ENCODE data around the genes SLC43A2 and SERPINF1.

DNA sequence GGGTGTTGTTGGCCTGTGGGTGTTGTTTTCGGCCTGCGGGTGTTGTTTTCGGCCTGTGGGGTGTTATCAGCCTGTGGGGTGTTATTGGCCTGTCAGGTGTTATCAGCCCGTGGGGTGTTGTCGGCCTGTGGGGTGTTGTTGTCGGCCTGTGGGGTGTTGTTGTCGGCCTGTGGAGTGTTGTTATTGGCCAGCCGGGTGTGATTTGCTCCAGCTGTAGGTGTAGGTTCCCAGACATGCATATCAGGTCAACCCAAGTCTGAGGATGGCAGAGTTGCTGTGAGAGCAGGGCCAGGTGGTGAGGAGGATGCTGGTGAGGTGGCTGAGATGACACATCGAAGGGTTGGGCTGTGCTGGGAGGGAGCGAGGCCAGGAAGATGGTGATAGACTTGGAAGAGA is 7.2 kb downstream of the TRARG1 start:
- RRBS: no CpG with 5 or more reads among the region's 10 CpGs

DNA sequence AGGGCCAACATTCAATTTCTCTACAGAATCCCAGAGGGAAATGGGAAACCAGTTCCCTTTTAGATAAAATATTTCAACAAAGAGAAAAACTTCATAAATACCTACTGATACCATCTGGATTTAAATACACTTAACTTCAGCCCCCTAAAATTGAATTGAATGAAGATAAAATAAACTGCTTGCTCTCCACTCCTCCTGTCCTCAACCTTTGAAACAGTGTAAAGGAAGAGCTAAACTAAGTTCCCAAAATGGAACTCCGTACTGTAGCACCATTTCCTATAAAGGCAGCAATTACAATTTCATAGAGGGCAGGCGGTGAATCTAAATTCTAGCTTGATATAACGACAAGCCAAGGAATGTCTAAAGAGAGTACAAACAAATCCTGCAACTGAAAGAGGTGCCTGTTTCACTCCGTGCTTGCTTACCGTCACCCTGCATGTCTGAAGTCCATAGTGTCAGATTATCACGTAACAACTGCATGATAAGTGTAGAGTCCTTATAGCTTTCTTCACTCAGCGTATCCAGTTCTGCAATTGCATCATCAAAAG is 46.2 kb downstream of the YWHAE start:
- RRBS: no CpG with 5 or more reads among the region's 7 CpGs

DNA sequence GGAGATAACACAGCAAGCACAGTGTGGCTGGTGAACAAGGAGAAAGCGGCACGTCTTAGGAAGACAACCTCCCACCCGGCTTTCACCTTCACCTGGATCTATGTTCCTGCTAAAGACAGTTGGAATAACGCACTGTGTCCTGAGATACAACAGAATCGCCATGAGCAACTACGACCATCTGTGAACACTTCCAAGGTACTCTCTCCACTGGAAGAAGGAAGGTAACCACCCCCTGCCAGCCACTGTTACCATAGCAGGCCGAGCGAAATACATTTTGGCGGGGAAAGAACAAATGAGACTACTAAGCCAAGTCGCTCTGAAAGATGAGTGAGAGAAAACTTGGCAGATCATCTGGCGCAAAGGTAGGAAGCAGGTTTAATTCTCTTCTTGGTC is 9.9 kb downstream of the CRK start:
- RRBS: no CpG with 5 or more reads among the region's 11 CpGs

DNA sequence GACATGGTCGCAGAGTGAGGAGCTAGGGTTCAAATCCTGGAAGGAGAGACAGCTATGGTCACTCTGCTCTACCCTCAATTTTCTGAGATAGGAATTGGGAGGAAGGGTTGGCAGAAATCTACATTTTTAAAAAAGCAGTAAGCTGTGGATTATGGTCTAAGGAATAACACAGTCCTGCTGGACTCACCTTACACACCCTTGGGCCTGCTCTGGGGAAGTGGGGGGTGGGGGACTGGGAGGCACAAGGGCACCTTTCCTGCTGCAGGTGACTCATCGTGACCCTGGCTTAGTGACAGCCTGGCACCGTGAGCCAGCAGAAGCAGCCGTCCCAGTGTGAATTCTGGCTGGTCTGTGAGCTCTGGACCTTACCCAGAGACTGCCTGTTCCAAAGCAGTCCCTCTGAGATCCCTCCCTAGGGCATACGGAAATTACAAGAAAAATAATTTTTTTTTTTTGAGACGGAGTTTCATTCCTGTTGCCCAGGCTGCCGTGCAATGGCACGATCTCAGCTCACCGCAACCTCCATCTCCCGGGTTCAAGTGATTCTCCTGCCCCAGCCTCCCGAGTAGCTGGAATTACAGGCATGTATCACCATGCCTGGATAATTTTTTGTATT is 4.2 kb upstream of the CRK start:
- RRBS: no CpG with 5 or more reads among the region's 11 CpGs

GRCh38 chr17:1491472-1492495 is 702 bp downstream of the MYO1C start:
- RRBS: 14% methylated on average over 55 of the region's 104 CpGs

DNA sequence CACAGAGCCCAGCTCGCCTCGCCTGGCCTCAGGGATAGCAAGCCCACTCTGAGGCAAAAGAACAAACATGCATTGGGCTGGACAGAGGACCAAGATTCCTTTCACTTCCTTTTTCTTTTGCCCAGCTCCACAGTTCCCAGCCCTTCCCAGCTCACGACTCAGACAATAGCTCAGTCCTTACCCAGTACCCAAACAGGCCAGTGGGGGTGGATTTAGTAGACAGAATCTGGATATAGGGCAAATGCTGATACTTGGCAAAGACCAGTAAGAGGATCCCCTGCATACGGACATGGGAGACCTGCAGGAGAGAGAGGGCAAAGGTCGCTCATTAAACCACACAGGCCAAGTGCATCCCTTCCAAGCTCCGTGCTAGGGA is 6.9 kb downstream of the INPP5K start:
- RRBS: no CpG with 5 or more reads among the region's 6 CpGs

DNA sequence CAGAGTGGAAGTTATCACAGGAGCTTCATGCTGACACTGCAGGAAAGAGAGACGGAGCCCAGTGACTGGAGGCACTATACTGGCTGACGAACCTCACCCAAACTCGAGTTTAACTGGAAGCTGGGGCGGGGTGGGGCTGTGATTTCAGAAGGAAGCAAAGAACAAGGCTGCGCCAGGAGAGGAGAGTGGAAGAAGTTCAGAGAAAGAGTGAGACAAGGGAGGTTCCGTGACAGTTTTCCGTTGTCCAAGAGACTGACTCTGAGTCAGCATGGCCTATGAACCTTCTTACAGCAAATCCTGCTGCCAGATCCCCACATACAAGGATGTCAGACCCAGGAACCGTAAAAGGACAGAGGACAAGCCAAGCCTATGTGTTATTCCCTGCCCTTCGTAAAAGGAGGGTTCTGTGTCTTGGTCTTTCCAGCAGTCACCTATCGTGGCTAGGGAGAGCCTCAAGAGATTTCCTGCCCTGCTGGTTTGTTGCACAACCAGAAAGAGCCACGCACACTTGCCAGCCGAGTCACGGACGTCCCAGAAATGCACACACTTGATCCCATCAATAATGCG is 5.1 kb downstream of the PITPNA start:
- RRBS: no CpG with 5 or more reads among the region's 15 CpGs

- RRBS: 31% methylated on average over 14 of the region's 48 CpGs
These were observed 12.7 kb upstream of the PITPNA start for GRCh38 chr17:1575074-1575851.

GRCh38 chr17:1589922-1591116 is 27.7 kb upstream of the PITPNA start:
- RRBS: no CpG with 5 or more reads among the region's 39 CpGs

DNA sequence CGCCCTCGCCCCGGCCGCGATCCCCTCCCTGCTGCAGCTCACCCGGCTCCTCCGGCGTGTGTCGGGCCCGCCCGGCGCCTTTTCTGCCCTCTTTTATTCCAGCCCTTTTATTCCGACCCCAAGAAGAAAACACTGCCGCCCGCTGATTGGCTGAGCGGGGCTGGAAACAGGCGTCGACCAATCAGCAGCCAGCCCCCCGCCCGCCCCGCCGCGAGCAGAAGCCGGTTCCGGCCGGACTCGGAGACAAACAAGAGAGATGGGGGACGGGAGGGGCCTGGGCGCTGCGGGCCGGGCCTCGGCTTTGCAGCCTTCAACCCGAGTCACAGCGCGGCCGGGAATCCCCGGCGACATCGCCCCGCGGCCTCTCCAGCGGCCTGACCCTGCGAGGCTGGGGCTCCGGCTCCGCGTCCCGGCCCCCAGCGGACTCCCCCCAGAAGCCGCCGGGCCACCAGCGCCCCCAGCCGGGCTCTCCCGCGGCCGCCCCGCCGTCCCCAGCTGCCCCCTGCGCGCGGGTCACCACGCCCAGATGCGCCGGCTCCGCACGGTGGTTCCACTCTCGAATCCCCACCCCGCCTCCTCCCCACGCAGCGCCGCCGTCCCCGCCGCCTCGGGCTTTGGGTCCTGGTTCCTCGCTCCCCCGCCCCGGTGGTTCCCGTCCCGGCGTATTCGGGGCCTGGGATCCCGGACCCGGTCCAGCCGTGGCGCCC is at the start of gene SLC43A2:
TSS of gene SLC43A2 (minus strand) at position 83 of the 707 bp plus-strand sequence.
- RRBS: 3% methylated on average over 37 of the region's 85 CpGs

GRCh38 chr17:1634547-1635497 is 6.2 kb upstream of the SLC43A2 start:
- RRBS: 91% methylated on average over 7 of the region's 40 CpGs

DNA sequence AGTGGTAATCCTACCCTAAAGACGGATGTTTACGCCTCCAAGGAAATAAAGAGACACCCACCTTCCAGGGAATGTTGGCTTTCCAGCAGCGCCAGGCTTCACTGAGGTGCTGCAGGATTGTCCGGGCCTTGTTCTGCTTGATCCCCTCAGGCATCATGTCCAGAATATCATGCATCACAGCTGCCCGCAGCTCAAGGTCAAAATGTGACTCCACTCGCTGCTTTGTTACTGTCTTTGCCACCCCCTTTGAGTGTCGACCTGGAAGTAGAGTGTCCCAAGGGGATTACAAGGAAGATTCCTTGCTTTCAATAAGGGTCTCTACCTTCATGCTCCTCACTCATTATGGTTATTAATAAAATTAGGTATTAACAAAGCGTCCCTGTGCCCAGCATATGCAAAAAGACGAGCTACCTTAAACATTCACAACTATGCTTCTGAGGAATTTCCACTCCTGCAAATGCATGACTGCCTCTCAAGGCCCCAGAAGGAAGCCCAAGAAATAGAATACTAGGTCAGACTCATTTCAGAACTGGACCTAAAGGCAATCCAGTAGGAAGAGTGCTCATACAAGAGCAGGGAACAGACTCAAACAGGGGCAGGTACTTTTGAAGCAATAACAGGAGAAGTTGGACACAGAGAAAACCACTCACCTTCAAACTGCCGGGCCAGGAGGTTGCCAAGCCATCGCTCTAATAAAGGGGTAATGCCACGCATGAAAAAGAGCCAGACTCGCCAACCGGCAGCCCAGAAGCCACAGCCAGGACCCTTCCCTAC is 7.6 kb downstream of the PRPF8 start:
- RRBS: over 99% methylated on average over 5 of the region's 14 CpGs

DNA sequence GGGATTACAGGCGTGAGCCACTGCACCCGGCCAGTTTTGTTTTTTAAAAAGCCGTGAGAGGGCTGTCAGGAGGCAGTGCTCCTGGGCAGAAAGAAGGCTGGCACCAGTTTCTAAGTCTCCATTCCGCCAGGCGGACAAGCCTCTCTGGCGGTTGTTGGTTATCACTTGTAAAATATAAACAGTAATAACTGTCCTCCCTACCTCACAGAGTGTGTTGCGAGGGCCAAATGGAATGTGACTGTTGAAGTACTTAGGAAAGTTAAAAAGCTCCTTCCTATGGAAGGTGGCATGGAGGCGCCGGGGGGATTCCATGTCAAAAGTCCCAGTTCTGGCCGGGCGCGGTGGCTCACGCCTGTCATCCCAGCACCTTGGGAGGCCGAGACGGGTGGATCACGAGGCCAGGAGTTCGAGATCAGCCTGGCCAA is 739 bp upstream of the WDR81 start:
- RRBS: no CpG with 5 or more reads among the region's 17 CpGs

GRCh38 chr17:1730669-1731370 is 6.3 kb downstream of the WDR81 start:
- RRBS: 62% methylated on average over 7 of the region's 34 CpGs

- RRBS: no CpG with 5 or more reads among the region's 17 CpGs
These were observed 8.3 kb downstream of the WDR81 start for GRCh38 chr17:1732722-1733384.

GRCh38 chr17:1761605-1762175 is at the start of gene SERPINF1:
Gene SERPINF1, plus strand, starts transcription at chr17:1762060.
- RRBS: no CpG with 5 or more reads among the region's 17 CpGs

- RRBS: no CpG with 5 or more reads among the region's 13 CpGs
These were observed 64.8 kb downstream of the RTN4RL1 start for GRCh38 chr17:1960295-1960803.

- RRBS: no CpG with 5 or more reads among the region's 8 CpGs
These were observed 29.7 kb downstream of the RTN4RL1 start for GRCh38 chr17:1995423-1995760.

DNA sequence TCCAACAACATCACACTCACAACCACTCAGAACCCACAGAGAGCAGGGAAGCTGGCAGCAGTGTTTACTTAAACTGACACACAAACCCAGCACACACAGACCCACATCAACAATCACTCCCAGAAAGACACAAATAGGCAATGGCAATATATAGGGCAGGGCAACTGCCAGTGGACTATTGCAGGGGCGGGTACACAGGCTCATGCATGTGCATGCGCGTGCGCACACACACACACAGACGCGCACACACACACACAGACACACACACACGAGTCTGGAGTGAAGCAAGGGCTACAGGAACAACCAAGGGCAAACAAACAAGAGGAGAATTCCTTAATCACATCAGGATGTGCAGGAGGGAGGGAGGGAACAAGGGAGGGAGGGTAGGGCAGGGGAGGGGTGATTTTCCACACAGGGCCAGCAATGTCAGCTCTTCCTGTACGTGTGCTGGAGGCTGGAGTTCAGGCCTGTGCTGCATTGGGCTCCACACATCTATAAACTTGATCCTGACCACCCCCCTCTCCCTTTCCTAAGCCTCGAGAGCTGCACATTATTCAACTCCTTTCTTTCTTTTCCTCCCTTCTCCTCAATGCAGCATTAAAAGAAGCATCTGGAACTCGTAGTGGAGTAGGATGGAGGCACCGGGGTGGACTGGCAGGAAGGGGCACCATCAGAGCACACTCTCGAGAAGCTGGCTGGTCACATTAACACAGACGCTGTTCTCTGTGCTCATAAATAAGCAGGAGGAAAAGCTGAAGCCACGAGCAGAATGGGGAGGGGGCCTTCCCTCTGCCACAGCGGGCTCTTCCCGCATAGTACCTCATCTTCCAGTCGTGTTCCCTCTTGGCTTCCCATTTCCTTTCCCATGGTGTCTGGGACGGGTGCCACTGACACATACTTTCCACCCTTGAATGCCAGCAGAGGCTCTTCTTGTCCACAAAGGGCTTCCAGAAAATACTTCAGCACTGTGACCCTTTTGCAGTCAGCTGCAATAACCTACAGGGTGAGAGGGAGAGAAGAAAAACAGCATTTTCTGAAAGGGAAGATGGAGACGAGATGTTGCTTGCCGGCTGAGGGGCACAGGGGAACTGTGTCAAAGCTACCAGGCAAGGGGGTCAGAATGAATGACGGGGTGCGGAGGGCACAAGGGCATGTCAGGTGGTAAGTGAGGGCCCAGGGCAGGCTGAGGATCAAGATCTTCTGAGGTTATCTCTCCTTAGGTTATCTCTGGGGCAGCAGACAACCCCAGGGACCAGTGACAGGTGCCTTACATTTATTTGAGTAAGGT is 30.4 kb downstream of the HIC1 start:
- RRBS: no CpG with 5 or more reads among the region's 22 CpGs

GRCh38 chr17:2101391-2101983 is 46.6 kb downstream of the HIC1 start:
- RRBS: no CpG with 5 or more reads among the region's 12 CpGs